Mucosa of descending colon (tissue), 1 donor: ENCODE results near the gene KCNK18.

- PRO-cap: no peak
These were observed 18.8 kb downstream of the ABLIM1 start for GRCh38 chr10:114639327-114639621.

DNA sequence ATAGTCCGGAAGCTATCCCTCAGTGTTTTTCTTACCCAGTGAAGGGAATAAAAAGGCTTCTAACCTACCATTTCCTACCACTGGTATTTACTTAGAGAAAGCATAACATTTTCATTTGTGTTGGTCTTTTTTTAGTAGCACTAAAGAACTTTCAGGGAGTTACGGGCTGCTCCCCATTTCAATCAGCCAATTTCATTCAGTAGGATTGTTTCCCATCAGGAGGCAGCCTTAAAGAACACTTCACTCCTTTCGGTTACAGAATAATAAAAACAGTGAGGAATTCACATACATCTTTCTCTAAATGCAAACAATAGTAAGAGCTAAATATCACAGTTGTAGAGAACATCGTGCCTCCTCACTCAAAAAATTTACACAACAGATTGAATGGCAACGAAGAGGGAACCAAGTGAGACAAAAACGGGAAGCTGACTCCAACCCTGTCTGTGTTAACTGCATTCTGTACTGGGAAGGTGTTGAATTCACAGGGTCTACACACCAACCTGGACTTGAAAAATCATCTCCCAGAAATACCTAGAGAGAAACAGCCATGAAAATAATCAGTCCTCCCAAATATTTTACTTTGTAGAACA is 55.5 kb upstream of the ABLIM1 start:
- PRO-cap: no peak

- PRO-cap: unidirectional peak, minus-strand start at chr10:114811100
These were observed 10.7 kb upstream of the FHIP2A start for GRCh38 chr10:114810990-114811253.

- PRO-cap: no peak
These were observed 303 bp downstream of the ATRNL1 start for GRCh38 chr10:115093496-115093840.

DNA sequence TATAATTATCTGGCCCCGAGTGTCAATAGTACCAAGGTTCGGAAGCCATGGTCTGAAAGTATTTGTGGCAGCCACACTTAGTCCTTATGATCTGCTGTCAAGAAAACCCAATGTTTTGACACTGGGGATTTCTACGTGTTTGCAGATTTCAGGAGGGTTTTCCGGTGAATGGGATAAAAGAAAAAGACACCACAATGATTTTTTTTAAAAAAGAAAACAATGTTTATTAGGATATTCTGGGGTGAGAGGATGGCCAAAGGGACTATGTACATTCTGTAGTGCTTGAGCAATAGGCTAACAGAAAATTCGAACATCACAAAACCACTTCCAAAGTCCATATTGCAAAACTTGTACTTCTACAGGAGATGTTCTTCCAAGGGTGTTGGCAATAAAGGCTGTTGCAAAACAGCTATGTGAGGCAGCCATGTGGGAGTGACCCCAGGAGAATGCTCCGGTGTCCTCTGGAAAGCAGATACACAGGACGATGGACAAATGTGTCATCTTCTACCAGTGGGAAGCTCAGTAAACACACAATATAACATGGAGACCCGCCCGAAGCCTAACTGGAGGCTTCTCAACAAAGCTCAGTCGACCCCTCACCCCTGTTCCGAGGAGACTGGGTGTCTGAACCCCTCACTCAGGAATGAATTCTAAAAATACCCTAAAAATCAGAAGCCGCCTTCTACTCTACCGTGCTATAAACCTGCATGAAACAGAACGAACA is 216.1 kb downstream of the GFRA1 start:
- PRO-cap: no peak

DNA sequence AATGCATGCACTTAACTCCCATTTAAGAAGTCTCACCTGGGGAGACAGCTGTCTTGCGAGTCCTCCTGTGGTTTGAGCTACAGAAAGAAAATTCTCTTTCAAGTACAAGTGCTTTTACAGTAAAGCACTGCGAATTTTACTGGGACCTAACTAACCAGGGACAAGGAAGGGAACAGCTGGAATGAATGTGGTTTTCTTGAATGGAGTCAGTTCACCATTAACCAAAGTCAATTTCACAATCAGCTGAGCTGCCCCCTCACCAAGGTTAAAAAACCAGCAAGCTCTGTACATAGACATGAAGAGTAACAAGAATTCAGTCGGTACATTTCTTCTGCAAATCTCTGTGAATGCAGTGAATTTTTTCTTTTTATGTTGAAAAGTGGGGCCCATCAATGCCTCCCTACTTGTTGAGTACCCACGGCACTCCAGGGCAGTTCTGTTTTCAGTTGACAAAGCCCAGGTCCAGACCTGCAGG is 56.3 kb downstream of the GFRA1 start:
- PRO-cap: no peak

DNA sequence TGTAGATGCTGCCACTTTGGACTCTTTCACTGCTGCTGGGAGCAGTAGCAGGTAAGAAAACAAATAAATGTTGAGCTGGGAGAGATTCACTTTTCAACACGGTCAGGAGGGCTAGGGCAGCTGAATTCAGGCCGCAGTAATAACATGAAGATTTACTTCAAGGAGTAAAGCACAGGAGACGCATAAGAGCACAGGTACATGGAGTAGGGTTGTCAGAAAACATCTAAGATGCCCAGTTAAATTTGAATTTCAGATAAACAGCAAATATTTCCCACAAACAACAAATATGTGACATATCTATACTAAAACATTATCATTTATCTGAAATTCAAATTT is 325 bp downstream of the PNLIP start:
- PRO-cap: no peak

DNA sequence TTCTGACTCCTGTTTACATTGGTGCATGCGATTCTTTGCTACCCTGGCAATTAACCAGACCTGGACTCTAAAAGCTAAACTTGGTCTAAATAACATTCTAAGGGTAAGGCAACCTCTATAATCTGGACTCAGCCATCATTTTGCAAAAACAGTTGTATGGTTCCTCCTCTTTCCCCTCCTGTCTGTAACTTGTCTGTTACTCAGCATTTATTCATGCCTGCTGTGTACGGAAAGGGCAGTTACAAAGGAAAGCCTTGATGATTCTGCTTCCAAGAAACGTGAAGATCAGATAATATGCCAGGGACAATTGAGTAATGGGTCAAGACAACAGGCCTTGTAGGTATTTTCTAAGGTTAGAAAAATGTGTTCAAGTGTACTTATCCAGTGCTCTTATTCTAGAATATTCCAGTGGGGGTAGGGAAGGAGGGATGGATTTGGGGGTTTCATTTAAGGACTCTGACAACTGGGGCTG is 1.8 kb upstream of the C10orf82 start:
- PRO-cap: no peak

- PRO-cap: no peak
These were observed 27.4 kb upstream of the HSPA12A start for GRCh38 chr10:116769846-116770173.

DNA sequence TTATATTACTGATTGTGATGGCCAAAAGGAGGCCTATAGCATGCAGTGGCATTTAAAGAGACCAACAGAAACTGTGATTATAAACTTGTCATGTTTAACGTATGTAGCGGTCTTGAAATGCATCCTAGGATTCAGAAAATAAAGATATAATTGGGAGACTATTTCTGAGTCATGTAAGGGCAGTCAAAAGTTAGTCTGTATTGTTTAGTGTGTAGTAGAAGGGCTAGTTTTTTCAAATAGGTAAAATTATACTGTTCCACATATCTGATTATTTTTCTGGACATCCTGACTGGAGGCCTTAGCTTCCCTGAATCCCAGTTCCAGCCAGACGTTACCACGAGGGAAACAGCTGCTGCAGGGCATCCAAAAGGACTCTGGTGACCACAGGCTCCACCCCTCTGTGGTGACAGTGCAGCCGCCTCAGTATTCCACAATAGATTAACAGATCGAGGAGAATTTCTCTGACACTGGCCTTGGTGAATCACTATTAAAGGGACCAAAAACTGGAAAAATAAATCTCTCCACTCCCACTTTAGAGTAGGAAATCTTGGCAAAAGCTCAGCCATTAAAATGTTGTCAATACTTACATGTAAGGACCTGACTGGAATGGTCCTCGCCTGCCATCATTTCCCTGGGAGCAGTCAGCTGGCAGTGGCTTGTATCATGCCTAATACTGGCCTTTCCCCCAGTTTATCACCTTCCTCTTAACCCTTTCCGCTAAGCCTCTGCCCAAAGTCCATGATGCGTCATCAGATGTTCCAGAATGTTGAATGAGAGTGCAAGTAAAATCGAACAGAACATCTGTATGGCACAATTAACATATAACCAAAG is 31.4 kb downstream of the ENO4 start:
- PRO-cap: unidirectional peak, minus-strand start at position 633 of the sequence

DNA sequence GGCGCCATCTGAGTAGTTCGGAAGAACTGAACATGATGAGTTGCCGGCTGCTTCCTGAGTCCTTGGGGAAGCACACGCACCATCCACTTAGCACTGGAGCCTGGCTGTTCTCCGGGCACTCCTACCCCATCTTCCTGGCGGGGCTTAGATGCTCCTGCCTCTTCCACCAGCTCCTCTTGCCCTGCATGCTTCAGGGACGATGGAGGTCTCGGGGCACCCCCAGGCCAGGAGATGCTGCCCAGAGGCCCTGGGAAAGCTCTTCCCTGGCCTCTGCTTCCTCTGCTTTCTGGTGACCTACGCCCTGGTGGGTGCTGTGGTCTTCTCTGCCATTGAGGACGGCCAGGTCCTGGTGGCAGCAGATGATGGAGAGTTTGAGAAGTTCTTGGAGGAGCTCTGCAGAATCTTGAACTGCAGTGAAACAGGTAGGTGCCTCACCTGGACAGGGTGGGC is at the start of gene KCNK18:
Gene KCNK18 (plus strand): TSS at position 200 of the 450 bp plus-strand sequence.
- PRO-cap: no peak

DNA sequence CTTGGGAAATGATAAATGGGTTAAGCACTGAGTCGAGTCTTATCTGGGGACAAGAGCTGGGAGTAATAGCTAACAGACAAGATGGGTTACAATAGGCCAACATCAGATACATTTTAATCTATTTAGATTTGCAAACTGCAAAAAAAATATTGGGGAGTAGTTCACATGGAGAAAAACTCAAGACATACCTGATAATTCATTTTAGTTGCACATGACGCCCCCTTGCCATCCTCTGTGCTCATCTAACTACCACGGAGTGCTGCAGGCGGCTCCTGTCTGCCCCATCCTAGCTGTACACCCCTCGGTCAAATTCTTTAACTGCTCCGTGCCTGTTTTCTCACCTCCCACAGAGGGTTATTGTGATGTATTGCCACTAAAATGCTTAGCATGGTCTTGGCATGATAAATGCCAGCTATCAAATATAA is 34.4 kb downstream of the SLC18A2 start:
- PRO-cap: no peak

GRCh38 chr10:117283115-117283600 is 42.2 kb downstream of the SLC18A2 start:
- PRO-cap: no peak

DNA sequence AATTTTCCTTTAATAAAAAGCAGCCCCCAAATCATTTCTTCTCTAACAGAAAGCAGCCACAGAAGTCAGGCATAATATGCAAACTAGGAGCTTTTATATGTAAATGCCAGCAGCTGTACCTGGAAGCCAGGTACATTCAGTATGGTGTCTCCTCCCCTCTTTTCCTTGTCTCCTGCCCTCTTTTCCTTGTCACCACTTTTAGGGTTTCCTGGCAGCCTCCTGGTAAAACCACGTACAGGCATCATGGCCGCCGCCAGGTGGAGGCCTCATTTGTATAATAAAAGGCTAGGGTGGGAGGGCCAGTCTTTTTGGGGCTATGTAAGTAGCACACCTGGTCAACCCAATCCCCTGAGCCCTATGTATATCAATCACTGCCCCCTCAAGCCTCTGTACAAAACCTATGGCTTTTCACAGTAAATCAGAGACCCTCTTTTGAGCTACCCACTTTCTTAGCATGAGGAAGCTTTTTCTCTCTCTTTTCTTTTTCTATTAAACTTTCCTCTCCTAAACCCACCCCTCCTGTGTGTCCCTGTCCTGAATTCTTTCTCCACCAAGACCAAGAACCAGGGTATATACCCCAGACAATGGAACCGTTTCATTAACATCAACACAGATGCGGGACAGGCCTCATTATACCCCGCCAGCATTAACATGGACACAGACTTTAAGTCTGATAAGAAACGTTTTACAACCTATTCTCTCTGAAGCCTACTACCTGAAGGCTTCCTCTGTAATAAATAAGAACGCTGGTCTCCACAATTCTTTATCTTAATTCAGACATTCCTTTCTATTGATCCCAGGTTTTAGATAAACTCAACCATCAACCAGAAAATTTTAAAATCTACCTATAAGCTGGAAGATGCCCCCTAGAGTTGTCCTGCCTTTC is 28.4 kb downstream of the PDZD8 start:
- PRO-cap: no peak

DNA sequence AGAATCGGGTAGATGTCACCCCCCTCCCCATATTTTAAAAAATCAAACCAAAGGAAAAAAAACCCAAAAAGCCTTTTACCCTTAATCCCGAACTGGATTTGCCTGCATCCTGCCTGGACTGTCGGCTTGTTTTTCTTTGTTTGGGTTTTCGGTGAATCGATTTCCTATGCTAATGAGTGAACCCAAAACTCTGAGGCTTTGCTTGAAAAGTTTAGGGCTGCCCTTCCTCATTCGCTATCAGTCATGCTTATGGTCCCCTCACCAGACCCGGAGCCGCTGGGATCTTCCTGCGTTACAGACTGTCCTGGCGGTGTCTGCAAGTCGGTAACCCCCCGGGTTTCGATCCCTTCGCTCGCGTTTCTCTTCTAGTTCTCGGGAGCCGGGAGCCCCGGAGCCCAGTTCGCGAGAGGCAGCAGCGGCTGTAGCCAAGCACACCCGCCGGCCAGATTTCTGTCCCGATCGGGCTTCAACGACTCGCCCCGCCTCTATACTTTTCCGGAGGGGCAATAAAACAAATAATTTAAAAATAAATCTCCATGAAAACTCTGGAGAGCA is 2.2 kb downstream of the EMX2 start:
- PRO-cap: no peak

GRCh38 chr10:118008966-118009375 is 37.8 kb downstream of the RAB11FIP2 start:
- PRO-cap: no peak

DNA sequence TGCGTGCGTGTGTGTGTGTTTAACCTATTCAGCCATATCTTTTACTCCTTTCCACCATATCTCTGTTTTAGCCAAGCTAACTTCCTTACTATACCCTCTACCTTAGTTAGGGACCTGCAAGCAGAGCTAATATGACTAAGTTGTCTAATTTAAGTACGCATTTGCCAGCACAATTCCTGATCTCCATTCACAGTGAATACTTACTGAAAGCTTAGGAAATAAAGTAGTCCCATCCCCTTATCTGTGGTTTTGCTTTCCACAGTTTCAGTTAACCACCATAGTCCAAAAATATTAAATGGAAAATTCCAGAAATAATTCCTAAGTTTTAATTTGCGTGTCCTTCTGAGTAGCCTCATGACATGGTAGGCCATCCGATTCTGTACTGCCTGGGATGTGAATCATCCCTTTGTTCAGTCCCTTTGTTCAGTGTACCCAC is 14.3 kb downstream of the RAB11FIP2 start:
- PRO-cap: no peak

GRCh38 chr10:118047176-118047757 is 526 bp upstream of the RAB11FIP2 start:
- PRO-cap: unidirectional peak, minus-strand start at chr10:118047445

DNA sequence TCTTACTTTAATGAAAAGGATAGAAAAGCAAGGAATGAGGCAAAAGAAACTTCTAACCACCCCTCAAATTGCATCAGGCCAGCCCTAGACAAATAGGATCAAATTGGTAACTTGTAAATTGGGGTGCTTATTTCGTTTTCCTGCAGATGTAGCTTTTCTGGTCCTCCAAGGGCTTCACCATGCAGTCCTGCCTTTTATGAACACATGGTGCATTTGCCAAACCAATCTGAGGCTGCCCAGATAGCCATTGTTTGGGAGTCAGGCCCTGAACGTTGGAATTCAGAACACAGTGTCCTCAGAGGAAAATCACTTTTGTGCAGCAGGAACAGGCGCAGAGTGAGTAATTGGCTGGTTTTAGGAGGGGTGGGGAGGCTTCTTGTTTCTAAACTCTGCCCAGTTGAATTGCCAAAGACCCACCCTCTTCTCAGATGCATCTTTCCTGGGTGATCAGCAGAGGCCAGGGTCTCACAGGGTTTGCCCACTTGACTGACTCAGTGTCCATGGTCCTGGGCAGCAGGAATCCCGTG is 24.5 kb downstream of the PRLHR start:
- PRO-cap: no peak

DNA sequence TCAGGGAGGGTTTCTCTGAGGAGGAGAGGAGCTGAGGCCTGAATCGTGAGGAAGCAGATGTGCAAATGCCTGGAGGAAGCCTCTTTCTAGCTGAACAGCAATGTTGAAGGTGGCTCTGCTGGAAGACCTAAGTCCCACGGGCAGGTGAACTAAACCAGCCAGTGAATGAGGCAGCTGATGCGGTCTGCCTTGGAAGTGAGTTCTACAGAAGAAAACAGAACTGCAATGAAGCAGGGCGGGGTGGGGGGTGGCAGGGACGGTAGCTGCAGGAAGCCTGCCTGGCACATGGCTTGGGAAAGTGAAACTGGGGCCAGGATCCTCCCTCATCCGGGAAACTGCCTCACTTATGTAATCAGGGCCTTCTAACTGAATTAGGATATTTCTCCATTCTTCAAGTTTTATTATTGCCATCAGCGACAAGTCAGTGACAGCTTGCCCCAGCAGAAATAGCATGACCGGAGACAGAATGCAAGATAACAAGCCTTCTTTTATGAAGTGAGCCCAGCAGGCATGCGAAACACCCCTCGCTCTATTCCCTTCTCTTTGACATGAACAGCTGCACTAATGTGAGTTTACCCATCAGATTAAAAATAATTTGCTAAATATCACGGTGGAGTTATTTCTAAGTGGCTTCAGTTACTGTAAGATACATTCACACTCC is 77.4 kb upstream of the CACUL1 start:
- PRO-cap: no peak